H7 (cell line): ENCODE results near the genes RBM28, CALU, FLNC, TNPO3, SMO and NRF1.

DNA sequence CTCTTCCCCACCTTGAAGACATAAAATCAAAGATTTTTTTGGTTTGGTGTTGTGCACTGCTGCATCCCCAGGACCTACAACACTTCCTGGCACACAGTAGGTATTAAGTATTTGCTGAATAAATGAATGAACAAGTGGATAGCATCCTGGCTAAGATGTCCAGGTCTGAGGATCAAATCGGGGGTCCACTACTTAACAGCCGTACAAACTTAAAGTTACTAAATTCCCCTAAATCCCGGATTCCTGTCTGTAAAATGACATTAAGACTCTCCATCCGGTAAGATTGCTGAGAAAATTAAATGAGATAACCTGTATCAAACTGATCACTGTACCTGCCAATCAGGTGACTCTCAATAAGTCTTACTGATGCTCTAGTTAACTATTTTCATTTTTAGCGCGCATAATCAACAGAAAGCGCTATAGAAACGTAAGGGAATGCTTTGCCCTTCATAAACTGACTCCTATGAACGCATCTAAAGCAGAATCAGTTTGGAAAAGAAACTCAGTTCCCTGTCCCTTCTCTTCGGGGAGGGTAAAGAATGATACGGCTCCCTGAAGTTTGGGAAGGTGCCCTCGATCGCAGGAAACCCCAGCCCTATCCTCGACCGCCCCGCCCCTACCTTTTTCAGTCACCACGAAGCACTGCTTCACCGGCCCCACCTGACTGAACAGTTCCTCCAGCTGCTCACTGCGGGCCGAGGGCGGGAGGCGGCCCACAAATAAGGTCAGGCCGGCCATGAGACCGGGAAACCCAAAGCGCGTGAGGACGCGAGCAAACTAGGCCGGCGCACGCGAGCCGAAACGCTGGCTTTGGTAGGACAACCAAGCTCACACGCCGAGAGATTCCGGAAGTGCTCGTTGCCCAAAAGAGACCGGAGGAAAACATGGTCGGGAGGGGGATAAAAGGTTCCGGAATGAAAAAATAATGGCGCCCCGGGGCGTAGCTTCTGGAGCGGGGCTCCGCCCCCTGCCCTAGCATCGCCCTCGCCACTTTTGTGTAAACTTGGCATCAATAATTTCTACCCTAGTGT, at the start of gene RBM28:
Gene RBM28 (minus strand): TSS at position 853 of the 1,031 bp plus-strand sequence.
- RAMPAGE, long total RNA, result start-site peak on the minus strand centred at position 797 of the sequence, 75 bp wide, 362 reads

- RAMPAGE, long total RNA, result no peak
These were observed 2.1 kb downstream of the IMPDH1 start for GRCh38 chr7:128407317-128408533.

DNA sequence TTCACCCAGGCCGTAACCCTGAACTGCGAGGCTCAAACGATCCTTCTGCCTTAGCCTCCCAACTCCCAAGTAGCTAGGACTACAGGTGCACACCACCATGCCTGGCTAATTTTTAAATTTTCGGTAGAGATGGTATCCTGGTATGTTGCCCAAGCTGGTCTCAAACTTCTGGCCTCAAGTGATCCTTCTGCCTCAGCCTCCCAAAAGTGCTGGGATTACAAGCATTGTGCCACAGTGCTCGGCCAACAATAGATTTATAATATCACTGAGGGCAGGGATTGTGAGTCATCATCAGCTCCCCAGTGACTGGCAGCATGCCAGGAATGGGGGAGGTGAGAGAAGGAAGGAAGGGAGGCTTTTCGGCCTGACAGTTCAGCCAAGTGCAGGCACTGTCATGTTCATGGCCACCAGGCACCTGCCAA, 46.6 kb downstream of the METTL2B start:
- RAMPAGE, long total RNA, result no peak

DNA sequence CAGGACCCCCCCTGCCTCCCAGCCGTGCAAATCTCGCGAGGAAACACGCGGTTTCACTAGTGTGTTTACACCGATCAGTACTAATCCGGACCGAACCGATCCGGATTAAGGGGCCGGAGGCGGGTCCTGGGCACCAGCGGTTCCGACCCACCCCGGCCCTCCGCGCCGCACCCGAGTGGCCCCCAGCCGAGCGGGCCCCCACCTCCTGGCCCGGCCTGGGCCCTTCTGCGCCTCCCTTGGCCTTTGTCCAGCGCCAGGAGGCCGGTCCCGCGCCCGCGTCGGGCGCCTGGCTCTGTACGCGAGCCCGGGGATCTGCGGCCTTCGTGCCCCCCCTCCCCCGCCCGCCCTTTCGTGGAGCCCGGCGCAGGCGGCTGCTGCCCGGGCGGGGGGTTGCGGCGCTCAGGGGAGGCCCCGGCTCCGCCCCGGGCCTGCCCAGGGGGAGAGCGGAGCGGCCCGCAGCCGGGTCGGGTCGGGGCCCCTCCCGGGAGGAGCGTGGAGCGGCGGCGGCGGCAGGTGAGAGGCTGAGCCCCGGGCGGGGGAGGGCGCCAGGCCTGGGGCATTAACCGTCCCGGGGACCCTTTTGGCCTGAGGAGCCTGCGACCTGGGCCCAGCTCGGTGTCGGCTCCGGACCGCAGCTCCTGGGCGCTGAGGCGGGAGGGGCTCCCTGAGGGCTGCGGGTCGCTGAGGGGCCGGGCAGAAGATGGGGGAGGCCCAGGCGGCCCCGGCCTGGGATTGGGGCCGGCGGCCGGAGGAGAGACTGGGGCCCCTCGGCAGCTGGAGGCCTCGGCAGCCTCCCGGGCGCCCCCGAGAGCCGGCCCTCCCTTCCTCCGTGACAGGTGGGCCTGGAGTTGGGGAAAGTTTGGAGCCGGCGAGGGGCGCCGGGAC, 55.0 kb downstream of the METTL2B start:
- RAMPAGE, long total RNA, result no peak

DNA sequence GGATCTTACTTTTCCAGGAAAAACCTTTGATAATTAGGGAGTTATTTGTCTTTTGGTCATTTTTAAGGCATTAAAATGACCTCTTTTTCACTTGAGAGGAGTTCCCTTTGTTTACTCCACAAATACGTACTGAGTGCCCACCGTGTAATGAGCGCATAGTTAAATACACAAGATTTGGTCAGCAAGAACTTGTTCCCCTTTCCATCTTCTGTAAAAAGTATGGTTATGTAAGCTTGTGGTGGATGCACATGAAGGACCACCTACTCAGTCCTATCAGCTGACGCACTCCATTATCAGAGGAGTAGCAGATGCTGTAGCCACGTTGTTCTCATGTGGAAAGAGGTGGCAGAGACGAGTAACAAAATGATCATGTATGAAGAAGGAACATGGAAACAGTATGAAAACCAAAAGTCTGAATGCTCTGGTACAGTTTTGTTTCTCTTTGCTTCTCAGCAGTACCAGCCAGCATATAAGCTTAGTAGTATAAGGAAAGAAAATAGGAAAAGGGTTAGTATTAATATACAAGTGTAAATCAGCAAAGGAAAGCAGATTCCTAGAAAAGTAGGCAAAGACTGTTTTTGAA, 78.0 kb upstream of the GARIN1A start:
- RAMPAGE, long total RNA, result no peak

DNA sequence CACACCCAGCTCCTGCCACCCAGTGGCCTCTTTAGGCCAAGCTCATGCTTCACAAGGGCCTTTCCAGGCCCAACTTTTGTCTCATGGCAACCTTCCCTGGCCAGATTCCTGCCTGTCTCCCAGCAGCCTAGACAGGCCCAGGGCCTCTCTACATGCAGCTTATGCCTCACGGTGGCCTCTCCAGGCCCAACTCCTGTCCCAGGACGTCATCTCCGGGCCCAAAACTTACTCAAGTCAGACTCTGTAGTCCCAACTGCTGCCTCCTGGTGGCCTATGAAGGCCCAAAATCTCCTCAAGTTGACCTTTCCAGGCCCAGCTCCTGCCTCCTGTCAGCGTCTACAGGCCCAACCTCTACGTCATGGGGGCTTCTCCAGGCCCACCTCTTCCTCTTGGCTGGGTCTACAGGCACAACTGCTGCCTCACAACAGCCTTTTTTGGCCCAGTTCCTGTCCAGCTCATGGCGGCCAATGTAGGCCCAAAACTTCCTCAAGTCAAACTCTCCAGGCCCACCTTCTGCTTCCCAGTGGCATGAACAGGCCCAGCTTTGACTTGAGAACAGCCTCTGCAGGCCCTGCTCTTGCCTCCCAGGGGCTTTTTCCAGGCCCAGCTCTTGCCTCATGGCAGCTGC, 20.4 kb upstream of the GARIN1A start:
- RAMPAGE, long total RNA, result no peak

DNA sequence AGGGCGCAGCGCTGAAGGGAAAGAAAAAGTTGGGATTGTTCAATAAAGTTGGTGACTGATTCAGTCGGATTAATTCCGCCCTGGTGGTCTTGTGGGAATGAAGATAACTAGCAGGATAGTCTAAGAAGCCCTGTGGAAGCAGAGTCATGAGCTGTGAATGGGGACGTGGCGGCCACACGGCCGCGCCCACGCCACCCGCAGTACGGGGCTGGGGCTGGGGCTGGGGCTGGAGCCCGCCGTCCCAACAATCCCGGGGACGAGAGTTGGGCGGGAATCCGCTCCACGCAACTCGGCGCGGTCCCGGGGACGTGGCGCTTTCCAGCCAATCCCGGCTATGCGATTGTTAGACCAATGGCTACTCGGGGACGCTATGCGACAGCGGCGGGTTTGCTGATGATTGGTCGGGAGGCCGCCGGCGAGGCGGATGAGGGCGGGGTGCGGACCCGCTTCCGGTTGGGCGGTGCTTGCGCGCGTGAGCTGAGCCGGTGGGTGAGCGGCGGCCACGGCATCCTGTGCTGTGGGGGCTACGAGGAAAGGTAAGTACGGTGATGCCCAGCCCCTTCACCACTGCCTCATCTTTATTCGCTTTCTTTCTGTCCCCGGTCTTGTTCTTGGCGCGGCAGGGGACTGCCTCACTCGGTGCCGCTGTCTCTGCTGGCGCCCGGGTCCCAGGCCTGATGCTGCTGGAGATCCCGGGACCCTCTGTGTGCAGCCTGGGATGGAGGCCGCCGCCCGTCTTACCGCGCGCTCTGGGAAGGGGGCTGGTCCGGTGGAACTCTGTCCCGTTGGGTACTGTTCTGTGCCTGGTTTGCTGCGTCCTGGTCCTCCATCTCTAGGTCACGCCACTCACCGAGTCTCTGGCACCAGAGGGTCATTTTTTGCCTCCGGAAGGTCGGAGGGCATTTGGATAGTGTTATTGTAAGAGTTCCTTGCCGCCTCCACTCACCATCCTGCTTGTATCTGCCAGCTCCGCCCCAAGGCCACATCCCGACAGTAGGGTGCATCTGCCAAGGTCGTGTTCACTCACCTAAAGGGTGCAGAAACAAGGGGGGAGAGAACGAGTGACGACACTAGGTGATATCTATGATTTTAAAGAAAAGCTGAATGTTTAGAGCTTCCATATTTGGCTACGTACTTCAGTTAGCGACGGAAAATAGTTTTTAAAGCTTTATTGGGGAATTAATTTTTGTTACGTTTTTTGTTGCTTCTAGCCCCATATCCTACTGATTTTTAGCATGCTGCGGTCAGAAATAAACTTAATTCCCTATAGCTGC, at the start of gene CALU:
Gene CALU (plus strand): TSS at position 463 of the 1,274 bp plus-strand sequence.
- RAMPAGE, long total RNA, result start-site peak on the plus strand centred at position 480 of the sequence, 72 bp wide, 2,964 reads

DNA sequence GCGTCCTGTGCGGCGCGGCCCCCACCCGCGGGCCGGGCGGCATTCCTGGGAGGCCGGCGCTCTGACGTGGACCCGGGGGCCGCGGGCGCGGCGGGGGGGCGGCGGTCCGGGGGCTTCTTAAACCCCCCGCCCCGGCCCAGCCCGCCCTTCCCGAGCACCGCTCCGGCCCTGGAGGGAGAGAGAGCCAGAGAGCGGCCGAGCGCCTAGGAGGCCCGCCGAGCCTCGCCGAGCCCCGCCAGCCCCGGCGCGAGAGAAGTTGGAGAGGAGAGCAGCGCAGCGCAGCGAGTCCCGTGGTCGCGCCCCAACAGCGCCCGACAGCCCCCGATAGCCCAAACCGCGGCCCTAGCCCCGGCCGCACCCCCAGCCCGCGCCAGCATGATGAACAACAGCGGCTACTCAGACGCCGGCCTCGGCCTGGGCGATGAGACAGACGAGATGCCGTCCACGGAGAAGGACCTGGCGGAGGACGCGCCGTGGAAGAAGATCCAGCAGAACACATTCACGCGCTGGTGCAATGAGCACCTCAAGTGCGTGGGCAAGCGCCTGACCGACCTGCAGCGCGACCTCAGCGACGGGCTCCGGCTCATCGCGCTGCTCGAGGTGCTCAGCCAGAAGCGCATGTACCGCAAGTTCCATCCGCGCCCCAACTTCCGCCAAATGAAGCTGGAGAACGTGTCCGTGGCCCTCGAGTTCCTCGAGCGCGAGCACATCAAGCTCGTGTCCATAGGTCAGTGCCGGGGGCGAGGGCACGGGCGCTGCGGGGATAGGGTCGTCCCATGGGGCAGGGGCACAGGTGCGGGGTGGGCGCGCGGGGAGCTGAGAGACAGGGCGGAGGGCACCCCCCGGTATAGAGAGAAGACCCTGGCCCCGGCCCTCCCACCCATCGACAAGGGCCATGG, at the start of gene FLNC:
Gene FLNC (plus strand): TSS at position 144 of the 899 bp plus-strand sequence.
- RAMPAGE, long total RNA, result no peak

GRCh38 chr7:128836446-128837470, 6.6 kb downstream of the FLNC start:
- RAMPAGE, long total RNA, result no peak

- RAMPAGE, long total RNA, result no peak
These were observed 11.7 kb downstream of the FLNC start for GRCh38 chr7:128841788-128842493.

DNA sequence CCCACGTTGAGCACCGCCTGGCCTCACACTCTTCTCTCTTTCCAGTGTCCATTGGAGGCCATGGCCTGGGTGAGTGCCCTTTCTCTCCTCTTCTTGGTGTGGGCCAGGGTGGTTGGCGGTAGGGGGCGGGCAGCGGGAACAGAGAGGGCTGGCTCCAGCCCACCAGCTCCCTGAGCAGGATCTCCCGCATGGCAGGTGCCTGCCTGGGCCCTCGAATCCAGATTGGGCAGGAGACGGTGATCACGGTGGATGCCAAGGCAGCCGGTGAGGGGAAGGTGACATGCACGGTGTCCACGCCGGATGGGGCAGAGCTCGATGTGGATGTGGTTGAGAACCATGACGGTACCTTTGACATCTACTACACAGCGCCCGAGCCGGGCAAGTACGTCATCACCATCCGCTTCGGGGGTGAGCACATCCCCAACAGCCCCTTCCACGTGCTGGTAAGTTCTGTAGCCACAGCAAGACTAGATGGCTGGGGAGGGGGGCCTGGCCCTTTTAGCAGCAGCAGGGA, 13.5 kb upstream of the ATP6V1F start:
- RAMPAGE, long total RNA, result no peak

DNA sequence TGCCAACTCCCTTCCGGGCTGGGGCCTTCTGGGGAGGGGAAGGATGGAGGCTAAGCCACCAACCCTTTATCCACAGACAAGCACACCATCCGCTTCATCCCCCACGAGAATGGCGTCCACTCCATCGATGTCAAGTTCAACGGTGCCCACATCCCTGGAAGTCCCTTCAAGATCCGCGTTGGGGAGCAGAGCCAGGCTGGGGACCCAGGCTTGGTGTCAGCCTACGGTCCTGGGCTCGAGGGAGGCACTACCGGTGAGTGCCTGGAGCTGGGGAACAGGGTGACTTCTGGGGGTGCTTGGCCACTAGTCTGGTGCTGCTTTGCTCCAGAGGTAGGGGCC, 6.0 kb upstream of the ATP6V1F start:
- RAMPAGE, long total RNA, result no peak

- RAMPAGE, long total RNA, result start-site peak on the minus strand at chr7:129054895-129054916, 100 reads; start-site peak on the minus strand at chr7:129055091-129055107, 57 reads
These were observed at the start of gene TNPO3 for GRCh38 chr7:129054361-129055438. TSS of gene TNPO3 (minus strand) at chr7:129055111.

GRCh38 chr7:129188234-129188884, at the start of gene SMO:
TSS of gene SMO (plus strand) at chr7:129188633.
- RAMPAGE, long total RNA, result no peak

GRCh38 chr7:129263330-129263991, 38.6 kb downstream of the AHCYL2 start:
- RAMPAGE, long total RNA, result no peak

GRCh38 chr7:129468480-129468849, 33.9 kb upstream of the SMKR1 start:
- RAMPAGE, long total RNA, result no peak

GRCh38 chr7:129611537-129612720, at the start of gene NRF1:
TSS of gene NRF1 (plus strand) at chr7:129611720.
- RAMPAGE, long total RNA, result start-site peak on the plus strand at chr7:129611736-129611766, 32 reads

- RAMPAGE, long total RNA, result no peak
These were observed 1.4 kb downstream of the NRF1 start for GRCh38 chr7:129612721-129613513.

DNA sequence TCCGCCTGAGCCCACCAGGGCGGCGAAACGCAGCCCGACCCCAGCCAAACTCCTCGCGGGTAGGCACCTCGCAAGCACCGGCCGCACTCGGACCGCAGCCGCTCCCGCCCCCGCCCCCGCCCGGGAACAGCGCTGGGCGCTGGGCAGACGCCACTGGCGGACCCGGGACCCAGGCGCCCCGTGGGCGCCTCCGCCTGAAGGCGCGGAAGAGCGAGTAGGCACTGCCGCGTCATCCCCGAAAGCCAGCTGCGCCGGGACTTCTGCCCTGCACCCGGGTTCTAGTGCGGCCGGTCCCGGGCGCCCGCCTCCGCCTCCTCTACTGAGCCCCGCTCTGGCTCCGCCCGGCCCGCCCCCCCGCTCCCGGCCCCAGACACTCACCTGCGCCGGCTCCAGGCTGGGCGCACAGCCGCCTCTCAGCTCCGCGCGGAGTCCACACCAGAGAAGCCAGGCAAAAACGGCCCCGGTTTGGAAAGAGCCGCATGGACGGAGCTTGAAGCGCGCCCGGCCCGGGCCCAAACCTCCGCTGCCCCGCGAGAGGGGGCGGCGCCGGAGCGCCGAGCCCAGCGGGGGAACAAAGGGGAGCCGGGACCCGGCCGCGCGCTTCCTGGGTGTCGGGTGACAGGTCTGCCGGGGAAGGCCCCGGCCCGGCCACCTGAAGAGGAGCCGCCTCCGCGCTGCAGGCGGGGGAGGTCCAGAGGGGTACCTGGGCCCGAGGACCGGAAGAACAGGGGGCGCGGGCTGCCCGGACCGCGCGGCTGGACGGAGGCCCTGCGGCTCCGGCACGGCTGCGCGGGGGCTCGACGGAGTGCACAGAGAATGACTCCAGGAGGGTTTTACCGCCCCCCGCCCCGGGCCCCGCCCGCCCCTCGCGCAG, 168.1 kb downstream of the NRF1 start:
- RAMPAGE, long total RNA, result no peak

DNA sequence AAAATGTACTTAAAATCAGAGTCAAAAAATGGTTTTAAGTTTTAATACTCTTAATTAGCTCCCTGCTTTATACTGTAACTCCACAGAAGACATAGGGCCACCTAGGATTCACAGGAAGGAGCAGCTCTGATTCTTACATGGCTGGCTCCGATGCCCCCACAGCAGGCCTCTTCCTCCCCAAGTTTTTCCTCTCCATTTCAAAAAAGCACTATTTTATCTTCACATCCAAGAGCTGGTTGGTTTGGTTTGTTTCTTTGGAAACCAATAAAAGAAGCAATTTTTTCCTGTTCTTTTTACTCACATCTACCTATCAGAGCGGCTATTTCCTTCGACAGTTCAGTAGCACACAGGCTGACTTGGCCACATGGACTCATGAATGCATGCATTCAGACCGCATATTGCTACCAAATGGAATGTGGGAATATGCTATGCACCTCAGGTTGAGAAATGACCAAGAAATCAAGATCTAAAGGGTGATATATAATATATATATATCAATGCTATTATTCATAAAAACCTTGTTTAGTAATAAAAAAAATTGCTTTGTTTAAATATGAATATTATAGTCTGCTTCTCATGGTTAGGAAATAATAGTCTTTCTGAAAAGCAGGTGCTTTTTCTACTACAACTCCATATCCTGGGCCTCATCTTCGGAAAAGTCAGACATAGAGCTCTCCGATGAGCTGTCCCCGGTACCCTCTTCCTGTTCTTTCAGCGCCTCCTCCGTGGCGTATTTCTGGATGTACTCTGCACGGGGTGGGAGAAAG, 118.3 kb downstream of the UBE2H start:
- RAMPAGE, long total RNA, result no peak